A375 (cell line): ENCODE measurements around the genes SLC22A4, RAD50 and KIF3A.

DNA sequence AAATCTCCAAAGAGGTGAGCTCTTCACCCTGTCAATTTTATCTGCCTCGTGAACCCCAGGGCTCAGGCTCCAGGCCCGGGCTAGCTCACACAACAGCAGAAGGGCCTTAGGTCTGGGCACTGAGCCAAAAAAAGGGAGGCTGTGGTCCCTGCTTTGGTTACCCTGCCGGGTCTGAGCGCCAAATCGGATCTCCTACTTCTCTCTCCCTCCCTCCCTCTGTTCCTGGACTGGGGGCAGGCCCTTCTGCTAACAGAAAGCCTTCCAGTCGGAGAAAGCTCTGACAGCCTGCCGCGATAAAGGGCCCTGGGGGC lies 1.0 kb upstream of the SLC22A4 start:
- RAMPAGE, long total RNA = no peak

- RAMPAGE, long total RNA = no peak
Measured at GRCh38 chr5:132294327-132294685, at the start of gene SLC22A4. Gene SLC22A4 (plus strand): TSS chr5:132294394.

DNA sequence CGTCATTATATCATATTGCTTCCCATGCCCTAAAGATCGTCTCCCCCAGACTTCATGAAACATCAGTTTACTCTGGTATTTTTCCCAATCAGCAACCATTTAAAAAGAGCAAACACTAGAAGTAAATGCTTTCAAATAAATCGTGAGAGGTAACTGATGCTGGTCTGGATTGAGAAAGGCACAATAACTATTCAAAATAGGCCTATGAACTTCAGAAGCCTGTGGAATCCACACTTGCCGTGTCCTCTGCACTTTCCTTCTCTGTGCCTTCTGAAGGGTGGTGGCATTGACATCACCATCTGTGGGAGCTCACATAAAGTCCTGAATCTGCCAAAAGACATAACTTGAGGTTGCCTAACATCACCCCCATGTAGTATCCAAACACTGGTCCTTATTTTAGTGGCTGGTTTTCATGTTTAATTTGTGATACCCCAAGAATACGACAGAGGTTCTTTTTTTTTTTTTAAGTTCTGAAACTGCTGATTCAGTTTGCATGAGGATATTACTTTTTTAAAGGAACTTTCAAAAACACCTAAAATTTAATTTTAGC lies 59.8 kb downstream of the IRF1 start:
- RAMPAGE, long total RNA = no peak

DNA sequence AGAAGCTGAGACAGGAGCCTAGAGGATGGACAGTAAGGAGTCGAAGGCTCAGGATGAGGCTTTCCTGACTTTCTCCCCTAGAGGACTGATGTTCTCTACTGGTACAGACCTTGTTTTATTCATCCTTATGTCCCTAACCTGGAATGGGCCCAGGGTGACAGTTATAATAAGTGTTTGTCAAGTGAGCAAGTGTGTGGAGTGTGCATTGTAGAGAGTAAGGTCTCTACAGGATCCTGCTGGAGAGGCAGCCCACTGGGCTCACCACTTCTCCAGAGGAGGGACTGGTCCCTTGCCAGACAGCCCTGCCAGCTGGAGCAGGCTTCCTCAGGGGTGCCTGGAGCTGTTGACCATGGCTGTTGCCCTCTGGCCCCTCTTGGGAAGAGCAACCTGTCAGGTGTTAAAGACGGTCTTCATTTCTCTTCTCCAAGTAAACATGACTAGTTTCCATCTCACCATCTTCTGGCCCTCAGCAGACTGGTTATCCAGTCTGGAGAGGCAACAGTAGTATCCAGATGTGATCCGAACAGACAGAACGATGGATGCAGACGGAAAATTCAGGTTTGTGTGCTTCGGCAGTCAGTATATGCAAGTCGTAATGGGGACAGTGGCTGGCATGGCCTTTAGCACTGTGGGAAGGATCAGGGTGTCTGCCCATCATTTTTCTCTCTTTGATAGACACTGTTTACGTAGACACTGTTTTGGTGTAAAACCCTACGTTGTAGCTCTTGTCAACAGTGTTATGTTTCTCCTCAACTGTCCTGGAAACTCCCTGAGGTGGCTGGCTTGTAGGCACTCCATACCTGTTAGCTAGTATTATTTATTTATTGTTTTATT lies 19.9 kb downstream of the IRF1 start:
- RAMPAGE, long total RNA = no peak

DNA sequence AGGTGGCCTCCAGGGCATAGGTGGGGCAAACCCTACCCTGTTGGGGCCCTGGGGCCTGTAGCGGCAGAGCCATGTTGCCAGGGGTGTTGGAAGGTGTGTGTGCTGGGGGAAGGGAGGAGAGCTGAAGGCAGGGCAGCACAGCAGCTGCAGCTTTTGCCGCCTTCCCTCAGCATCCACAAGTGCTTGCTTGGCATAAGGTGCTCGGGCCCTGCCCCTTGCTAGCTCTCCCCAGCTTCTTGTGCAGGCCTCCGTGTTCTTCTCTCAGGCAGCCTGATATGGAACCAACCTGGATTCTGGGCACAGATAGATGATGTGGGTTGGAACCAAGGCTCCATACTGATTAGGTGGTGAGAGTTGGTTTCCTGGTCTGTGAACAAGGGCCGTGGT lies 12.7 kb downstream of the IRF1 start:
- RAMPAGE, long total RNA = no peak

DNA sequence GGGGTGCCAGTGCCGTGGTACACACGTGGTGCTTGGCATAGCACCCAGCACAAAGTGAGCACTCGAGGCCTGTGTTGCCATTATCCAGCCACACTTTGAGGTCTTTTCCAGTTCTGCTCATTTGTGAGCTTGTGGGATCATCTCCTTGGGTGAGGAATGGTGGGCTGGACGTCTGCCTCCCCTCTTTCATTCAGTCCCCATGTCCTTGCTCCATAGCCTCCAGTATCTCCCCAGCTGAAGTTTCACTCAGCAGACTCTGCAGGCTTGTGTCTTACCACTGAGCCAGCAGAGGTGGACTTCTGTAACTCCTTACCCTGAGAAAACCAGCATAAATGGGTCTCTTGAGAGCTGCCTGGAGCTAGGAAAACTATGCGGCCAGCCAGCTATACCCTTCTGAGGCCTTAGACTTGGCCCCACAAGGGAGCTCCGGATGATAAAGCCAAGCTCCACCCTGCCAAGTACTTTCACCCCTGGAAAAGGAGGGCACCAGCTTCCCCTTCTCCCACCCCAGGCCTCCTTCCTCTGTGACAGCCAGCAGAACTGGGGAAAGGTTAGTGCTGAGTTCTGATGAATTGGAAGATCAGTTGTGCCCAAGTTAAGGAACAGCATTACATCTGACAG lies 12.2 kb downstream of the IRF1 start:
- RAMPAGE, long total RNA = no peak

GRCh38 chr5:132480762-132481764 lies 9.5 kb downstream of the IRF1 start:
- RAMPAGE, long total RNA = no peak

DNA sequence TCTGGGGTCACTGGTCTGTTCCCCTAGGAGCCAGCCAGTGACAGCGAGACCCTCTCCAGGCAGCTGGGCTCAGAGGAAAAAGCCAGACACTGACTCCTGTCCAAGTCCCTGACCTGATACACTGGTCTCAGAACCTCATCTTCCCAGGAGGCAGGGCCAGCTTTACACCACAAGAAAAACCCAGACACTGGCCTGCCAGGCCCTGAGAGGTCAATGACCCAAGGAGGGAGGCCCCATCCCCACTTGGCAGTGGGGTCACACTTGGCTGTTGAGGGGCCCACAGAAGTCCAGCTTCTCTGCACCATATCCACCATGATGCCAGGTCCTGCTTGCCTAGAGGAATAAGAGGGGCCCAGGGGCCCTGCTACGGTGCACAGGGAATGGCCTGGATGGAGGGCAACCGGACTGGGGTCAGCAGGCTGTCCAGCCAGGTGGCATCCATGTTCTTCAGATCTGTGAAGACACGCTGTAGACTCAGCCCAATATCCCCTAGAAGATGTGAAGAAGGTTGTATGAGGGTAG lies 6.9 kb downstream of the IRF1 start:
- RAMPAGE, long total RNA = no peak

DNA sequence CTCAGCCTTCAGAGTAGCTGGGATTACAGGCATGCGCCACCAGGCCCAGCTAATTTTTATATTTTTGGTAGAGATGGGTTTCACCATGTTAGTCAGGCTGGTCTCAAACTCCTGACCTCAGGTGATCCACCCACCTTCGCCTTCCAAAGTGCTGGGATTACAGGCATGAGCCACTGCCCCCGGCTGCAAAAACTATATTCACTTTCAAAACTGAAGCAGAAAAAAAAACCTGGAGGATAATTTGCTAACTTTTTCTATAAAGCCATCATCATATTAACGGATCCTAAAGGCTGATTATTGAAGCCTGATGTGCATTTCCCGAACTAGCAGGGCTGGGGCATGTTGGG lies 5.6 kb downstream of the IRF1 start:
- RAMPAGE, long total RNA = no peak

GRCh38 chr5:132491913-132492608 lies 1.5 kb upstream of the IRF1 start:
- RAMPAGE, long total RNA = no peak

GRCh38 chr5:132496698-132497605 lies 6.4 kb upstream of the IRF1 start:
- RAMPAGE, long total RNA = no peak

GRCh38 chr5:132556716-132557526 lies at the start of gene RAD50:
Gene RAD50 (plus strand): TSS chr5:132556977.
- RAMPAGE, long total RNA = no peak

GRCh38 chr5:132587763-132588266 lies 31.0 kb downstream of the RAD50 start:
- RAMPAGE, long total RNA = no peak

GRCh38 chr5:132608830-132609445 lies 49.0 kb upstream of the IL13 start:
- RAMPAGE, long total RNA = no peak

- RAMPAGE, long total RNA = no peak
Measured at GRCh38 chr5:132736636-132737812, at the start of gene KIF3A. Gene KIF3A (minus strand): TSS chr5:132737546.

GRCh38 chr5:132753181-132753634 lies 6.0 kb downstream of the CCNI2 start:
- RAMPAGE, long total RNA = no peak

DNA sequence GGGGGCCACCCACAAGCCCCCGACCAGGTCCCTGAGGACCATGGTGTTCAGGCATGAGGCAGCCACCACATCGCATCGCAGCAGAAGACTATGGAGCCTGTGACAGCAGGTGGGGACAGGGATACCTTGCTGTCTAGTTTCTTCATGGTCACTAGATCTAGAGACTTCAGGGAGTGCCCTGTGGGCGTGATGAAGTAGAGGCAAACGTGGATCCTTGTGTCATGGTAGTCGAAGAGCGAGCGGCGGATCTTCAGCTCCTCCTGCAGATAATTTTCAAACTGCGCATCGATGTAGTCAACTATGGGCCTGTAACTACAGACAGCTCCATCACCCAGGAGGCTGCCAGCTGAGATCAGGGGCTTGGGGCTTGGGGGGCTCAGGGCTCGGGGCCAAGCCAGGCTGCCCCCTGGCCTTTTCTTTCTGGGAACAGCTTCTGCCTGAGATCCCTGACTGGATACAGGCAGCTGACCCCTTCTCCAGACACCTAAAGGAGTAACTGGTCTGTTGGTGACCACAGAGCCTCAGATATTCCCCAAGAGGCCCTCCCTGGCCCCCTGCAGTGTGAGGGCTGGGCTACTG lies 13.4 kb downstream of the SEPTIN8 start:
- RAMPAGE, long total RNA = no peak

DNA sequence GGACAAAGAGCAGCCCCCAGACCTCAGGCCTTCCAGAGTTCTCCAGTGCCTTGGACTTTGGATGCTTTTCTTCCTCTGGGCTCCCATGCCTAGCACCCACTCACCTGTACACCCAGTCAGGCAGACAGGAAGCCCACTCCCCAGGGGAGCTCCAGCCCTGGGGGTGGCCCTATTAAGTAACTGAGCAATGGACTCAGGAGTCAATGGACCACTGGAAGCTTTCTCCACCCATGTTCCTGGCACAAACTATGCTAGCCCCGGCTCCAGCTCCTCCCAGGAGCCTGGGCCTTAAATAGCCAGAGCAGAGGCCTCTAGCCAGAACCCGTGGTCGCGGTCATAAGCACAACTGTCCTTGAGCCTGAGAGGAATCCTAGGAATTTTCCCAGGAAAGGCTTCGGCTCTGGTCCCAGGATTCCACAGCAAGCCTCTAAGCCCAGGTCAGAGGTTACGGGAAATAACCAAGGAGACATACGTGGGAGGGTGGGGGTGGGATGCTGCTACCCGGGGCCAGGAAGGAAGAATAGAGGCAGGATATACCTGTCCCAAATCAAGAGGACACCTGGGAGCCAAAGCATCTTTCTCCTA lies 5.5 kb downstream of the SEPTIN8 start:
- RAMPAGE, long total RNA = no peak

- RAMPAGE, long total RNA = no peak
Measured at GRCh38 chr5:132782151-132782580, 5.1 kb upstream of the SEPTIN8 start.

DNA sequence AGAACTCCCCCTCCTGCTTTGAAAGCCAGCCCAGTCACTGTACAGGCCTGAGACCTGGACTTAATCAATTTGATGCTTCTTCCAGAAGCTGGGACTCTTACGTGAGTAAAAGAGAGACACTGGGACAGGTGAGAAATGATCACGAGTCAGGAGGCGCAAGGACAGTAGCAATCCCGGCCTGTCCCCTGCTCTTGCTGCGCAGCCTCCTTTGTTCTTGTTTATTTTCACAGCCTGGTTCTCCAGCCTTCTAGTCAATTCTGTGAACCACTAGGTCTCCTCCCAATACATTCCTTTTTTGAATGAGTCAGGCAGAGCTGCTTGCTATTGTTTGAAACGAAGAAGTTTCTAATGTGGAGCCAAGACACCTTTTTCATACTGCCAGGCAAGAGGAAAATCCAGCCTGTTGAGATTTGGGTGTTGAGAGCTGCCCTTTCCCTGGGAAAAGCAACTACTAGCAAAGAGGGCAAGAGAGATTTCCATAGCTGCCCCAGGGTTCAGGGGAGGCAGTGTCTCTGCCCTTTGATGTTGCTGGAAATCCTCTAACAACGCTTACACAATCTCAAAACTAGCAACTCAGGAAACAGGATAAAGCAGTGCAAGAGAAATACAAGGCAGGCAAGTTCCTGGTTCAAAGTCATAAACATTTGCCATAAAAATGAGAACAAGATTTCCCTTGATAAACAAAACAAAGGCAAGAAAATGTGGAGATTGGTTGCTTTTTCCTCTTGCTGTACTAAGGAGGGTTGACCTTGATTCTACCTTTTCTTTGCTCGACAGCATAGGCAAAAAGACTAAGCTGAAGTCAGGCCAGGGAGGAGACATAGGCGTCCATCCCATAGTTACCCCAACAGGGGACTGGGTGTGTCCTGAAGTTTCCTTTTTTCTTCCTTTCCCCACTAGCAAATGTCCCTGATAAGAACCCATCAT lies 9.5 kb upstream of the SHROOM1 start:
- RAMPAGE, long total RNA = no peak